Spleen (tissue), 7 donors: ENCODE measurements around a stretch of chr10.

- PRO-cap, 4 experiments = no peak in any of the 4 experiments
- RAMPAGE, long total RNA, 4 experiments = no peak in any of the 4 experiments
Measured at GRCh38 chr10:3106912-3108201, 40.0 kb downstream of the PFKP start.

DNA sequence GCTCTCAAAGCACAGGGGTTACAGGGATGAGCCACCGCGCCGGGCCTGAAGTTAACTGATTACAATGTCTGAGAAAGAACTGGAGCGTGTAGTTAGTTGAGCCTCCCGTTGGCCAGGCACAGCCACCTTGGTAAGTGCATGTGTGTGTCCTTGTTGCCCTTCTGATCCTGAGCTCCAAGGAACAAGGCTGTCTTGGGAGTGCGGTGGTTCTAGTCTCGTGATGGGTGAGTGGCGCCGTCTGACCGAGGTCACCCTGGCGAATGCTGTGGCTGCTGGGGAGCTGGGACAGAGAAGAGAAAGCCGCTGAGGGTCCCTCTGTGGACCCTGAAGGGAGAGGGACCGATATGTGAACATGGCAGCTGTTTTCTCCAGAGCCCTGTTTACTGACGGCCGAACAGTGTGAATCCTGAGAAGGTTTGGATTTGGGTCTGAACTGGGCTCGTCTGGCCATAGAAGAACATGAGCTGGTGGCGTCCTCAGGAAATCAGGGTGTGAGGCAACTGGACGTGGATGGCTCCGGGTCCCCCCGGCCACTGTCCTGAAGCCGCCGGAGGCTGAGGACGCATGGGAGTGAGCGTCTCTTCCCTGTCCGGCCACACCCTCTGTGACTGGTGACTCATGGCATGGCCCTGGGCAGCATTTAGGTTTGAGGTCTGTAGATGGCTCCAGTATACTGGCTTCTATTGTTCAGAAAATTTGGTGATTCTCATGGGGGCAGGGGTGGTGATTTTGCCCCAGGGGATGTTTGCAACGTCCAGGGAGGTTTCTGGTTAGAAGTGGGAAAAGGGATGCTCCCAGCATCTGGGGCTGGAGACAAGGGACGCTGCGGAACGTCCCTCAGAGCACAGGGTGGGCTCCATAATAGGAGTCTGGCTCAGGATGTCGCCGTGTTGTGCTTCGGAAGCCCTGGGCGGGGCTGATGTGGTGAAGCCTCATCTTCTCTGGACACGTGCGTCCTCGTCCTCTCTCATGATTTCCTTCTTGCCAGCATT, 50.2 kb downstream of the PITRM1 start:
- PRO-cap, 4 experiments = no peak in any of the 4 experiments
- RAMPAGE, long total RNA, 4 experiments = no peak in any of the 4 experiments

- PRO-cap, 4 experiments = no peak in any of the 4 experiments
- RAMPAGE, long total RNA, 4 experiments = no peak in any of the 4 experiments
Measured at GRCh38 chr10:3173365-3173689, 745 bp upstream of the PITRM1 start.

- PRO-cap, 4 experiments = no peak in any of the 4 experiments
- RAMPAGE, long total RNA, 4 experiments = no peak in any of the 4 experiments
Measured at GRCh38 chr10:3192898-3193726, 20.5 kb upstream of the PITRM1 start.

DNA sequence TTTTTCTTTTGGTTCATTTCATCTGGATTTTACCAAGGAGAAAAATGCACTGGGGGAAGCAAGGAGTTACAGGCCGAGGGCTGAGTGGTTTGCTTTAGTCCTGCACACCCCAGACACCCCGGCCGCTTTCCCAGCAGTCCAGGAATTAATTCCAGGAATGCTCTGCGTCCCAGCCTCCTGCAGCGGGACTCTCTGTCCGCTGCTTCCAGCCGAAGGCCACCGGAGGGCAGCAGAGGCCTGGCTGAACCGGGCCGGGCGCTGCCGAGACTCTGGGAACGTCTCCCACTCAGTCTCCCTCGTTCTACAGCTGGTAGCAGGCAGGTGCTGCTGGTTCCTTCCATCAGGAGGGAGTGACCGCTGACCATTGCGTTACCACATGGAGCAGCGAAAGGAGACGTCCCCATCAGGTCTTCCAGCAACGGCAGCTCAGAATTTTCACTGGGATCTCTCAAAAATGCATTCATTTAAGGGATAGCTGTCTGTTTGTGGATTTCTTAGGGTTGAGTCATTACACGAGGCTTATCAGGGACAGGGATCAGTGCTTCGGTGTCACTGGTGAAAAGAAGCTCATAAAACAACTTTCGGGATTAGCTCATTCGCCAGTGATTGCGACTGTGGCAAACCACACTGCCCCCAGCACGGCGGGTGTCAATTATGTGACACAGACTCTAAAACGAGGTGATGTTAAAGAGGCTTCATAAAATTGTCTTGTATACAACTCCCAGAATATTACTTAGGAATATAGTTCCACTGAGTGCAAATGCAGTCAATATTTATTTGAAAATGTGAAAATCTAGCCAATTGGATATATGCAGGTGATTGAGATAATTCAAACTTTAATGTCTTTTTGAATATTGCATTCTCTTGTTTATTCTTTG, 25.0 kb upstream of the PITRM1 start:
- PRO-cap, 4 experiments = peak in 2 of 4 experiments; most common plus-strand start position 289 of the sequence (in 1); most common minus-strand start position 130 of the sequence (in 2)
- RAMPAGE, long total RNA, 4 experiments = no peak in any of the 4 experiments

GRCh38 chr10:3451832-3452987, 279.6 kb upstream of the PITRM1 start:
- PRO-cap, 4 experiments = peak in 1 of 4 experiments; most common plus-strand start chr10:3452454 (in 1); most common minus-strand start chr10:3452421 (in 1)
- RAMPAGE, long total RNA, 4 experiments = no peak in any of the 4 experiments

DNA sequence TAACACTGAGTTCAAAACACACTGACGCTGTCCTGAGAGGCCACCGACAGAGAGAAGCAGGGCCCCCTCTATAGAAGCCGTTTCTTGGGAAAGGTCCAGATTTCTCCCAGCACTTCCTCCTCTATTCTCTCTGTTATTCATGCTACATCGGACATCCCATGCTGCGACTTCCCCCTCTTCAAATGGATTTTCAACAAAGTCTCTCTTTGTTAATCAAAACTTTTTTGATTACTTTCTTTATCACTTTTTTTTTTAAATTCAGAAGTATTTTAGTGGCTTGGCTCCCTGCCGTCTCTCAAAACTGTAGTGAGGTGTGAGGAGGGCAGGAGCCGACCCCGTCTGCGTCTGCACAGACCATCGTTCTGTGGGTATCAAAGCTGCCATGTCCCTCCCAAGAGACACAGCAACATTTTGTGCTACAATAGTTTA, 298.9 kb upstream of the PITRM1 start:
- PRO-cap, 4 experiments = no peak in any of the 4 experiments
- RAMPAGE, long total RNA, 4 experiments = no peak in any of the 4 experiments

GRCh38 chr10:3503326-3503907, 281.6 kb downstream of the KLF6 start:
- PRO-cap, 4 experiments = no peak in any of the 4 experiments
- RAMPAGE, long total RNA, 4 experiments = no peak in any of the 4 experiments

DNA sequence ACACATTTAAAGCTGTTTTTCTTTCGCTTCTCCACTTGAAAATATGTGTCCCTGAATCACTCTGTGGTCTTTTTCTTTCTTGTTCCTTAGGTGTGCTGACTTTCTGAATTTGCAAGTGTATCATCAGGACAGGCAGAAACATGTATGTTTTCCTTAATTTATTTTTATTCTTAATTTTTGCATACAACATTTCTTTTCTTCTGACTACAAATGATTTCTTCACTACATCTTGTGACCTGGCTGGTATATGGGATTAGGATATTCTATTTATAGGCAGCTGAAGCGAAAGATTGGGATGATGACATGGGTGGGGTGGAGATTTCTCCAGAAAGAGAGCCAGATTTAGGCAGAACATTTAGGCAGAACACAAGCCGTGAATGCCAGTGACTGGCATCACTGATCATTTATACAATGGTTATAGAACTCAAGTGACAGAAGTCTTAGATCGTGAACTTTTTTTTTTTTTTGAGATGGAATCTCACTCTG, 256.8 kb downstream of the KLF6 start:
- PRO-cap, 4 experiments = no peak in any of the 4 experiments
- RAMPAGE, long total RNA, 4 experiments = no peak in any of the 4 experiments

- PRO-cap, 4 experiments = no peak in any of the 4 experiments
- RAMPAGE, long total RNA, 4 experiments = no peak in any of the 4 experiments
Measured at GRCh38 chr10:3728470-3728957, 56.5 kb downstream of the KLF6 start.

GRCh38 chr10:3757172-3757857, 27.7 kb downstream of the KLF6 start:
- PRO-cap, 4 experiments = peak in 1 of 4 experiments; most common plus-strand start chr10:3757788 (in 1)
- RAMPAGE, long total RNA, 4 experiments = no peak in any of the 4 experiments

DNA sequence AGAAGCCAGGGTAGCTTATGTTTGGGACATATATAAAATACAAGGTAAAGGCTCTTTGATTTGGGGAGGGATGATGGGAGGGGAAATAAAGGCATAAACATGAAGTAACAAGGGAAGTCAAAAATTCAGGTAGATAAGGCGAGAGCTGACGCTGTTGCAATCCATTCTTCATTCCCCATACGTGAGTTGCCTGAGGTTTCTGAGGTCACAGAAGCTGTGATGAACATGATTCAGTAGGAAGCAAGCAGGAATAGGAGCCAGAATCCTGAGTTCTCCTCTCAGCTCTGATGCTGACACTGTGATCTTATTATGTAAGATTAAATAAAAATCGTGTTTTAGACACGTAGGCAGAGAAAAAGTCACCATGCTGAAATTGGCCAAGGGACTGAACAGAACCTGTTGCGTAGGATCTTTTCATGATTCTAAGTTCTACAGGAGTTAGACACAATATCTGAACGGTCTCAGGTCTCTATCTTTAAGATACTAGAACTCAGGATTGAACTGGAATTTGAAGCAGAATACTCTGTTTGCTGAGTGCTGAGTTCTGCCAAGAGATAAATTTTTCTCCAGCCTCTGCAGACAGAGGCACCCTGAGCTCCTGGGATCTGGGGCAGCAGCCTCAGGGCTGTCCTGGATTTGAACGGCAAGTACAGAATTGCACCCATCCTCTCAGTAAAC, 21.0 kb downstream of the KLF6 start:
- PRO-cap, 4 experiments = no peak in any of the 4 experiments
- RAMPAGE, long total RNA, 4 experiments = no peak in any of the 4 experiments

- PRO-cap, 4 experiments = no peak in any of the 4 experiments
- RAMPAGE, long total RNA, 4 experiments = no peak in any of the 4 experiments
Measured at GRCh38 chr10:3787609-3788415, 2.8 kb upstream of the KLF6 start.

DNA sequence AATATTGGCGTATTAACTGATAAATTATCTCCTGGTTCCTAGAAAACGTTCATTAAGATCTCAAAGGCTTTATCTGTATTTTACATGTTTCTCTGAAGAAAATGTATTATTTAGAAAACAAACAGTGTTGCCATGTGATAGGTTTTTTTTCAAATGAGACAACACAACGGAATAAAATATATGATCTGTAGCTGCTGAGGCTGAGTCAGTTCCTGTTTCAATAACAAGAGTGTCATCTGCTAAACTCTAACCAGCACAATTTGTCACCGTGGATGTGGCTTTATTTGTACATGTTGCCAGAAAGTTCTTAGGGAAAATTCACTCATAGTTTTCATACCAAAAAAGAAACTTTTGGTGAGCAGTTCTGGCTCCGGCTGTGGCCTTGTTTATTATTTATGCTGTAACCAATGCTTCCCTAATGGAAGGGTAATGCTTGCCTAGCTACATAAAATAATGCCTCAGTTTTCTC, 20.2 kb upstream of the KLF6 start:
- PRO-cap, 4 experiments = peak in 4 of 4 experiments; most common plus-strand start position 334 of the sequence (in 3); most common minus-strand start position 151 of the sequence (in 3)
- RAMPAGE, long total RNA, 4 experiments = no peak in any of the 4 experiments

DNA sequence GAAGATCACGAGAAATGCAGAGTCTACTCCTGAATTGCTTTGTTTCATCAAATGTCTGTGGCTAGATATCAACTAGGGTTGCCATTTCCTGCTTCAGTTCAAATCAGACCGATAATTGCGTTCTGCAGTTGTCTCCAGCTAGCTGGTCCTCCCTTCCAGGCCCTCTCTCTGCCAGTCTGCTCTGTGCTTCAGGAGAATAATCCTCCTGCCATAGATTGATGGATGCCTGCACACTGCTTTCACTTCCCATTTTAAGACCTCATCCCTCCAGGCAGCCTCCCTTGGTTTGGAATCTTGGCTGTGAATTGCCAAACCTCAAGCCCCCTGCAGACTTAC, 22.1 kb upstream of the KLF6 start:
- PRO-cap, 4 experiments = peak in 4 of 4 experiments; most common plus-strand start position 101 of the sequence (in 4)
- RAMPAGE, long total RNA, 4 experiments = no peak in any of the 4 experiments

GRCh38 chr10:3813940-3814492, 29.0 kb upstream of the KLF6 start:
- PRO-cap, 4 experiments = no peak in any of the 4 experiments
- RAMPAGE, long total RNA, 4 experiments = no peak in any of the 4 experiments

- PRO-cap, 4 experiments = no peak in any of the 4 experiments
- RAMPAGE, long total RNA, 4 experiments = no peak in any of the 4 experiments
Measured at GRCh38 chr10:3825232-3825734, 40.3 kb upstream of the KLF6 start.

- PRO-cap, 4 experiments = no peak in any of the 4 experiments
- RAMPAGE, long total RNA, 4 experiments = no peak in any of the 4 experiments
Measured at GRCh38 chr10:3868256-3868631, 83.2 kb upstream of the KLF6 start.

DNA sequence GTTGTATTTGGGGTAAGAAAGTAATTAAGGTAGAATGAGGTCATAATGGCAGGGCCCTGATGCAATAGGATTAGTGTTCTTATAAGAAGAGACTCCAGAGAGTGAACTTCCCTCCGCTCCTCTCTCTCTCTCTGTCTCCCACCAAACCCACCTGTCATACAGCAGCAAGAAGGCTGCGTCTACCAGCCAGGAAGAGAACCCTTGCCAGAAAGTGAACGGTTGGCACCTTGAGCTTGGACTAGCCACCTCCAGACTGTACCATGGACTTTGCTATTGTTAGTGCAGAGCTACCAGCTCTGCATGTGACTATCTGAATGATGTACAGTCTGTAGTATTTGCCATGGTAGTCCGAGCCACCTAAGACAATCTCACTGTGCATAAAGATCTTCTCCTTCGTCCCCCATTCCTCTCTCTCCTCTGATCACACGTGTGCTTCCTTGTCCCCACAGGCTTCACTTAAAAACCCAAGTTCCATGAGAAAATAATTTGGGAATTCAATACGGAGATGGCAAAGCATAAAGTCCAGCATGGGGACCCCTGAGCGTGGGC, 86.6 kb upstream of the KLF6 start:
- PRO-cap, 4 experiments = no peak in any of the 4 experiments
- RAMPAGE, long total RNA, 4 experiments = no peak in any of the 4 experiments

DNA sequence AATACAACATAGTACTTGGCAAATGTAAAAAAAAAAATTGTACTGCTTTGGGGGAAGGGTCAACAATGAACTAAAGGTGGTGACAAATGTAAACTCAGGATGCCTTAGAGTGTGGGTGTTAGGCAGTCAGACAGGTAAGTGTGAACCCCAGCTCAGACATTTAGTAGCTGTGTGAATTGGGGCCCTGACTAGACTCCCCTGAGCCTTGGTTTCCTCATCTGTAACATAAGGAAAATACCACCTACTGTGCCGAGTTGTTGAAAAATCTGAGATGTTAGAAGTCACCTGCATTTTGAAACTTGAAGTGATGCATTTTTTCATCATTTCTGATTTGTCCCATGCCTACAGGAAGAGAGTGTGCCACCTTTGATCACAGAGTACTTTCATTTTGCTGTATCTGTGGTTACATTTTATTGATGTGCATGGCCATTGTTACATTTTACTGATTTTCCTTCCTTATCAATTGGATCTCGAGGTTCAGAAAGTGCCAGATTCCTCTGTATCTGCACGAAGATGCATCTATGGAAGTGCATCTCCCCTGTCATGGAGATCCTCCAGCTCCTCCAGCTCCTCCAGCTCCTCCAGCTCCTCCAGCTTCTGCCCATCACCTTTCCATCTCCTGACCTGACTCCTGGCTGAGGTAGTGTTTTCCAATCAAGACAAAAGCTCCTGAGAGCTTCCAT, 90.6 kb upstream of the KLF6 start:
- PRO-cap, 4 experiments = peak in 2 of 4 experiments; most common plus-strand start position 107 of the sequence (in 1); most common minus-strand start position 267 of the sequence (in 1)
- RAMPAGE, long total RNA, 4 experiments = no peak in any of the 4 experiments